Pericardium (tissue), 1 donor: ENCODE results near the genes CD69, GABARAPL1, KLRC3 and TAS2R50.

DNA sequence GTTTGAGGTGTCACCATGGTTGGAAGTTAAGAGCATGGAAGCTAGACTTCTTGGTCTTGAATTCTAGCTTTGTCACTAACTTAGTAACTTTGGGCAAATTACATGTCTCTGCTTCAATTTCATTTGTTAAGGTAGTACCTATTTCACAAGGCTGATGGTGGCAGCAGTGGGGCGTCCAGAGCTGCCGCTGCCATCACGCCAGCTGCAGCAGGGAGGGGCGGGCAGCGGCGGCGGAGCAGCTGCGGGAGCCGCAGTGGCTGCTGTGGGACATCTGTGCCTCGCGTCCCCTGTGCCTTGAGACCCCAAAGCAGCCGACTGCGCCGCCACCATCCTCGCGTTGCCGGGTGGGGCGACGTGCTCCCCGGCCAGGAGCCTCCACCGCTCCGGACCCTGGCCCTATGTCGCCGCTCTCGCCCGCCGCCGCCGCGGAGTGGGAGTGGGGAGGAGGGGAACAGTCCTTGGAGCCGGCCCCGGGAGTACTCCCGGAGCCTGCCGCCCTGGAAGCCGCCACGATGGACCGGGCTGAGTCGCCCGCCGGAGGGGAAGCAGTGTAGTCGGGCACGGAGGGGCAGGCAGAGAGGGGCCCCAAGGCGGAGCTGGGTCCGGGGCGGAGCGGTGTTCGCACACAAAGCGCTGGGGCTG, 51.5 kb downstream of the A2M start:
- RRBS: 2% methylated on average over 8 of the region's 48 CpGs

DNA sequence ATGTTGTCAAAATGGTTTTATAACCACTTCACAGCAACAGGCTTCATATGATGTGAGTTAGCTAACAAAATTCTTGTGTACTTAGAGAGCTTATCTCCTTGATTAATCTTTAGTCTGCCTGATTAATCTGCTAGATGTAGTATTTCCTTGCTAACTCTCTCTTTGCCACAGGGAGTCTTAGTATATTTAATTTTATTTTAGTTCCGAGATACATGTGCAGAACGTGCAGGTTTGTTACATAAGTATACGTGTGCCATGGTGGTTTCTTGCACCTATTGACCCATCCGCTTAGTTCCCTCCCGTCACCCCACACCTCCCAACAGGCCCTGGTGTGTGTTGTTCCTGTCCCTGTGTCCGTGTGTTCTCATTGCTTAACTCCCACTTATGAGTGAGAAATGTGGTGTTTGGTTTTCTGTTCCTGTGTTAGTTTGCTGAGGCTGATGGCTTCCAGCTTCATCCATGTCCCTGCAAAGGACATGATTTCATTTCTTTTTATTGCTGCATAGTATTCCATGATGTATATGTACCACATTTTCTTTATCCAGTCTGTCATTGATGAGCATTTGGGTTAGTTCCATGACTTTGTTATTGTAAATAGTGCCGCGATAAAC, 37.7 kb downstream of the A2M start:
- RRBS: no CpG with 5 or more reads among the region's 8 CpGs

DNA sequence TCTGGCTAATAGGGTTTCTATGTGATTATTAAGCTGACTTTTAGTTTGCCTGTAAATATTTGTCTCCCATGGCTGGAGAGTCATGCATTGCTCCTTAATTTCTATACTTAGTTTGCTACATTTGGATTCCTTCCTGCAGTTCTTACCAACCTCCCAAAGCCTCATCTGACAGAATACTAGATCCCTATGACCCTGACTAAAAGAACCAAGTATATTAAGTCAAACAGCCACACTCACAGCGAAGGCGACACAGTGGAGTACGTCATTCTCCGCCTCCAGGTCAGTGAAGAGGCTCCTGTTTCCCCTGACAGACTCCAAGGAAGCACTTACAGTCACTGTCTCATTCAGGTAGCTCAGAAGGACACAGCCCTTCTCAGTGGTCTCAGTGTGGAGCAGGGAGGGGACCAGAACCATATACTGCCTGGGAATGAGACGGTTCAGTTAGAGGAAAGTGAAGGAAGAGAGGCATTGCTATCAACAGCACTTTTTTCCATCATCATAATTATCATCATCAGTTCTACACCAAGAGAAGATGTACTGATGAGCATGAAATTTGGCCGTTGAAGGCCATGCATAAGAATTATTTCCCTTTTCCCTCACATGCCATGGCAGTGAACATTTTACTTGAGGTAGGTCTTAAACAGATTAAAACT, 2.5 kb downstream of the A2M start:
- RRBS: no CpG with 5 or more reads among the region's 6 CpGs

- RRBS: no CpG with 5 or more reads among the region's 3 CpGs
These were observed 16.2 kb upstream of the A2M start for GRCh38 chr12:9131650-9132644.

DNA sequence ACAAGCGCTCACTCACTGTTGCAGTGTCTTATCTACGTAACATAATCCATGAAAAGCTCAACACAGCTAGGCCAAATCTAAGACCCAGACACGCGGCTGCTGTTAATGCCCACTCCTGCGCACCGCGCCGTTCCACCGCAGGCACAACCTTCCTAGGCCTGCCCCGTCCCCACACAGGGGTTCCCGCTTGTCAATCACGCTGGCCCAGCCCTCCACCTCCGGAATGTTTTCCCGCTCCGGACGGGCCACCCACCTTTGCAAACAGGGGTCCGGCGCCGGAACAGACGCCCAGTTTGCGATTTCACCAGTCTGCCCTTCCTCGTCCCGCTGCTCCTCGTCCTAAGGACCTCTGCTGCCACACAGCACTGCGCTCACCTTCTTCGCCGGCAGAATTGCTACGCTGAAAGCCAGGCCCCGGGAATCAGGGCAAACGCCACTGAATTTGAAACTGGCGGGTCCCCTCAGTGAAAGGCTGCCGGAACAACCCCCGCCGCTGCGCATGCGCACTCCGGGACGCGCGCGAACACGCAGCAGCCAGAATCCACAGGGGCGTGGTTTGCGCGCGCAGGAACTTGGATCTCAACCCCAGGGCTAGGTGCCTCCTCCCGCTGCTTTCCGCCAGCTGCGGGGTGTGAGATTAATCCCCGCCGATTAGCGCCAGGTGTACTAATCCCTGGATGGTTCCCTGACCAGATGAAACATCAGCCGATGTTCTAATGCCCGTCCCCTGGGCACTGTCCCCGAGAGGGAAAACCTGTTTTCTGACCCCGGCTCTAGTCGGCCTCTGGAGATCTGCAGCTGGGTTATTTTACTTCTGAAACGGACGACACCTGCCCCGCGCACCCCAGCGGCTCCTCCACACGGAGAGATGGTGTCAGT, 159.7 kb downstream of the KLRB1 start:
- RRBS: no CpG with 5 or more reads among the region's 63 CpGs

- RRBS: no CpG with 5 or more reads among the region's 6 CpGs
These were observed 7.8 kb upstream of the KLRB1 start for GRCh38 chr12:9615144-9616304.

GRCh38 chr12:9750708-9751122, 10.0 kb downstream of the CD69 start:
- RRBS: no CpG with 5 or more reads among the region's 10 CpGs

DNA sequence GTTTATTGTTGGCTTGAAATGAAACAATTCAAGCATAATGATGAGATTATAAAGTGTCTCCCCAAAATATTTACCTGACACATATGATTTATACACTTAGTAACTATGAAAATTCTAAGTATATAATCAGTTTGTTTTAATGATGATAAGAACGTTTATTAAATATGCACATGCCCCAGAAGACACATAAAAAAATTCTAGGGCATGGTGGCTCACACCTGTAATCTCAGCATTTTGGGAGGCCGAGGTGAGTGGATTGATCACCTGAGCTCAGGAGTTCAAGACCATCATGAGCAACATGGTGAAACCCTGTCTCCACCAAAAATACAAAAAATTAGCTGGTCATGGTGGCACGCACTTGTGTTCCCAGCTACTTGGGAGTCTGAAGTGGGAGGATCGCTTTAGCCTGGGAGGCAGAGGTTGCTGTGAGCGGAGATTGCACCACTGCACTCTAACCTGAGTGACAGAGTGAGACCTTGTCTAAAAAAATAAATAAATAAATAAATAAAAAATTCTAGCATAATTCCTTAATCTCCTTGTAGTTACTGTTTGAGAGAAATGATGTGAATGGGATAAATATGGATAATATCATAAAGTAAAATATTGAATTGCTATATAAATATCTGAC, 4.0 kb downstream of the CD69 start:
- RRBS: no CpG with 5 or more reads among the region's 5 CpGs

DNA sequence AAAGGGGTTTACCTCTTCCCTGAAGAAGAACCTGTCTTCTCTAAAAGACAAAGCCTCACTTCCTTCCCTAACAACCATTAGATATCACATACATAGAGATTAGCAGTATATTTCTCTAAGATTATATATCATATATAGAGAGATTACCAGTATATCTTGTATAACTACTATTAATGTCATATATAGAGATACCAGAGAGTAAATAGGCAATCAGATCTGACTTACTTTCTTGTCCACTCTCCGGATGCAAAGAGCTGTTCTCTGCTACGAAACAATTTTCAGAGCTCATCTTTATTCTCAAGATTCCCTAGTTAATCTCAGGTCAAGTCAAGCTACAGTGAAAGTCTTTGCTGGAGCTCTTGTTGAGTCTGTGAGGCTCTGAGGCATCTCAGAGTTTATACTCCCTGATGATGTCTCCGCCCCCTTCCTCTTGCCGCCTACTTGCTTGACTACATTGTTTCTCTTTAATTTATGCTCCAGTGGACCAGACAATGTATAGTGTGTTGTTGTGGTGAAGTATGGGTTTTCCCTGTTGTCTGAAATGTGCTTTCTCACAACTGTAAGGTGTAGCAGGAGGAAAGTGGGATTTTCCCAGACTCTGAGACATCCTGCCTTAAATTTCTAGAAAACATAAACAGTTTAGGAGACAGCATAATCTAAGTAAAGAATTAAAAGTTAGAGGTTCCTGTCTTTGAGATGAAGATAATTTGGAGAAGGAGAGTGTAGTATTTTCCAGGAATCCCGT, at the start of gene CD69:
Gene CD69, minus strand, starts transcription at position 370 of the 745 bp plus-strand sequence.
- RRBS: no CpG with 5 or more reads among the region's 5 CpGs

DNA sequence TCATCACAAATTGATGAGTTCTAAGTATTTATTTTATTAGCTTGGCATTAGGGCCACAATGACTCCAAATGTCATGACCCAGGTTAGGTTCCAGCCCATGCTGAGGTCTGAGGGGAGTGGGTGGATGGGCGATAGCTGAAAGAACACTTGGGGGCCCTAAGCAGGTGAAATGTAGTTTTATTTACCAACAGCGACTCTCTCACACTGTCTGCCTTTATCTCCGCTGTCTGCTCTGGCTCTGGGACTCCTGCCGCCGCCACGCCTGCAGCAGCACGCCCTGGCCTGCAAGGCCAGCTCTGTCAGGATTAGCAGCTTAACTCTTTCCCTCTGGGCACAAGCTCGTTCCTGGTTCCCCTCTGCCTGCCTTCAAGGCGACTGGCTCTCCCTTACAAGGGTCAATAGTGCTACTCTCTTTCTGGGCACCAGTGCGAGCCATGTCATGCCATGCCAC, 3.5 kb upstream of the CLEC2B start:
- RRBS: no CpG with 5 or more reads among the region's 10 CpGs

DNA sequence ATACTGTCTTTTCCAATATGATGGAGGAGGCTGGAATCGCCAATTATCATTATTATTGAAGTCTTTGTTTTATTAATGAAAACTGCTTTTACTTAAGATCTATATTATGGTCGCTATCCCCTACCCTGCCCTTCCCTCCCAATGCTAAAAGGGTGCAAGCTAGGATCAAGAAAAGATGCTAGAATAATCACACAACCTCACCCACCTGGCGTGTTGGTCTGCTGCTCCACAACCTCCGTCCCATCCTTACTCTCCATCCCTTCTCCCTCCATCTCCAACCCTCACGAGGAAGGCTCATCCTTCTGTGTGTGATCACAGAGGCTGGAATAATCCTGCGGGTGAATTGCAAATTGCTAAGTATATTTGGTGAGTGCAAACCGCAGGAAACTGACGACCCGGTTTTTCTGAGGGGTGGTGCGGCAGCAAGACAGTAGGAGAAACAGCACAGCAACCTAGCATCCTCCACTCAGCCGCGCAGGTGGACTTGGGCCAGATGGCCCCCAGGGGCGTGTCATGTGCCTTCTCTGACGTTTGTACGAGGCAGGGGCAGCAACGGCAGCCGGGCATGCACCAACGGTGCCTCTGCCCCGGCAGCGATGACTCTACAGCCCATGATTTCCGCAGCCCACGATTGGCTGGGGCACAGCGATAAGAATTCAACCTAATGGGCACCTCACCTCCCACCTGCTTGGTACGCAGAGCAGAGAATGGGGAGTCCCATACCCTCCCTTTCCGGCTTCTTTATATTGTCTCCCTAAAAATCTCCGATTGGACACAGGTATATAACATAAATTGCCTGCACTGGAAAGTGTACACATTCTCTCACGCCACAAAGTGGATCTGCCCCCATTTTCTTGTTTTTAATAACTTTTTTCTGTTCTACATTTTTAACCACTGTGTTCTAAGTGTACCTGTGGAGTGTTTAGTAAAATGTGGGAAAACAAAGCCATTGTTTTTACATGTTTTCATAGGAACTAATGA, 11.0 kb upstream of the CLEC2A start:
- RRBS: no CpG with 5 or more reads among the region's 27 CpGs

- RRBS: no CpG with 5 or more reads among the region's 46 CpGs
These were observed 18.4 kb downstream of the OLR1 start for GRCh38 chr12:10153336-10154122.

- RRBS: 3% methylated on average over 3 of the region's 36 CpGs
These were observed at the start of gene GABARAPL1 for GRCh38 chr12:10212651-10213139. GABARAPL1 (plus strand) TSS chr12:10212877.

- RRBS: 2% methylated on average over 7 of the region's 48 CpGs
These were observed 794 bp downstream of the GABARAPL1 start for GRCh38 chr12:10213140-10214202.

GRCh38 chr12:10408865-10409278, 685 bp downstream of the KLRC4 start:
- RRBS: no CpG with 5 or more reads among the region's 2 CpGs

GRCh38 chr12:10420228-10420646, at the start of gene KLRC3:
KLRC3 (minus strand) TSS chr12:10420595.
- RRBS: no CpG with 5 or more reads among the region's 1 CpG

- RRBS: no CpG with 5 or more reads among the region's 4 CpGs
These were observed 1.6 kb downstream of the YBX3 start for GRCh38 chr12:10721649-10721866.

- RRBS: no CpG with 5 or more reads among the region's 4 CpGs
These were observed at the start of gene TAS2R50 for GRCh38 chr12:10986844-10987246. TAS2R50 (minus strand) TSS chr12:10986912.

DNA sequence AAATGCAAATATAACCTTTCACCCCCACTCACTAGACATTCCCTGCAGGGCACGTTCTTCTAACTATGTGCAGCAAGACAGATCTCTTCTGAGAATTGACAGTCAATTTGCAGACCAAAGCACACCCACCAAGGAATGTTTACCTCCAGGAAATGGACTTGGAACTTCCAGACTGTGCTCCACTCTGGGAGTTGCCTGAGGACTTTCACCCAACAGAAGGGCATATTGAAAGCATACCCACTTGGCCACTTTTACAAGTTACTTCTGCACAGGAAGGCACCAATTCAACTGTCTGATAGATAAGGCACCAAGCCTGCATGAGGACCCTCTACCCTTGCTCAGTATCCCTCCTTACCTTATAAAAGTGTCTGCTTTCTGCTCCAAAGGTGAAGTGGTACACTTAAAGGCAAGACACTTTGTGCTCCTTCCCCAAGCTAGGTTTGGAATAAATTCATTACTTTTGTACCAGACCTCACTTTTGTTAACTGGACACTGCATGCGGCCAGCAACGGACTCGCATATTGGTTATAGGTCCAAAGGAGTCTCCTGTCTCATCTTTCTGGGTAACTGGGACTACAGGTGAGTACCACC, 6.4 kb downstream of the TAS2R19 start:
- RRBS: no CpG with 5 or more reads among the region's 4 CpGs